Pericardium fibroblast (primary cell): ENCODE data around the genes APOL3, APOL2 and TXN2.

- RAMPAGE, long total RNA, result no peak
Observed at GRCh38 chr22:36023757-36024228, 4.8 kb downstream of the RBFOX2 start.

GRCh38 chr22:36140201-36141376, 20.0 kb downstream of the APOL3 start:
- RAMPAGE, long total RNA, result no peak

DNA sequence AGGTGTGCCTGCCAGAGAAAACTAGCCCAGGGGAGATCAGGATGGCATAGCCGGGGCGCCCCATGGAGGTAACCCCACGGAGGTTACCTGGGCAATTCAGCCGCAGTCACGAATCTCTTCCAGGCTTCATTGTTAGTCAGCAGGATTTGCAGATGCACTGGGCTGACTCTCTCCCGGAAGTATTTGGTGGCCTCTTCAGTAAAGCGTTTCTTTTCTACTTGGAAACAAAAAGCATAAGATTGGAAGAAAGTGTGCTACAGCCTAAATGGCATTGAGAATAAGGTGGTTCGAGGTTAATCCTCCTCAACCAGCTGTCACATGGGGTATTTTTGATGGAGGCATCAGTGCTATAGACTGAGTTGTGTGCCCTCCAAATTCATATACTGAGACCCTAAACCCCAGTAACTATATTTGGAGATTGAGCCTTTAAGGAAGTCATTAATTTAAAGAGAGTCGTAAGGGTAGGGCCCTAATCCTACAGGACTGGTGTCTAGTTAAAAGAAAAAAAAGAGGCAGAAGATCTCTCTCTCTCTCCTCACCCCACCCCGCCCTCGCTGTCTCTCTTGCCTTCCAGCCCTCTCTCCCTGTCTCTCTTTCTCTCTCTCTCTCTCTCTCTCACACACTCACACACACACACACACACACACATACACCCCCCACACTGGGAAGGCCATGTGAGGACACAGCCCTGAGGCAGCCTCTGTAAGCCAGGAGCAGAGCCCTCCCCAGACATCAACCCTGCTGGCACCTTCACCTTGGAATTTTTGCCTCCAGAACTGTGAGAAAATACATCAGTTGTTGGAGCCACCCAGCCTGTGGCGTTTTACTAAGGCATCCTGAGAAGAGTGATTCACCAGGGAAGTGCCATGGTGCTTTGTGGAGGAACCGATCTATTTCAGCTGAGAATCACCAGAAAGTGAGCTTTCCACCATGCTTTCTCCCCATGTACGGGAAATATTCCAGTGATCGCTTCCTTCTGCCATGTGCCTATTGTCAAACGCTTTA, 14.9 kb downstream of the APOL3 start:
- RAMPAGE, long total RNA, result no peak

DNA sequence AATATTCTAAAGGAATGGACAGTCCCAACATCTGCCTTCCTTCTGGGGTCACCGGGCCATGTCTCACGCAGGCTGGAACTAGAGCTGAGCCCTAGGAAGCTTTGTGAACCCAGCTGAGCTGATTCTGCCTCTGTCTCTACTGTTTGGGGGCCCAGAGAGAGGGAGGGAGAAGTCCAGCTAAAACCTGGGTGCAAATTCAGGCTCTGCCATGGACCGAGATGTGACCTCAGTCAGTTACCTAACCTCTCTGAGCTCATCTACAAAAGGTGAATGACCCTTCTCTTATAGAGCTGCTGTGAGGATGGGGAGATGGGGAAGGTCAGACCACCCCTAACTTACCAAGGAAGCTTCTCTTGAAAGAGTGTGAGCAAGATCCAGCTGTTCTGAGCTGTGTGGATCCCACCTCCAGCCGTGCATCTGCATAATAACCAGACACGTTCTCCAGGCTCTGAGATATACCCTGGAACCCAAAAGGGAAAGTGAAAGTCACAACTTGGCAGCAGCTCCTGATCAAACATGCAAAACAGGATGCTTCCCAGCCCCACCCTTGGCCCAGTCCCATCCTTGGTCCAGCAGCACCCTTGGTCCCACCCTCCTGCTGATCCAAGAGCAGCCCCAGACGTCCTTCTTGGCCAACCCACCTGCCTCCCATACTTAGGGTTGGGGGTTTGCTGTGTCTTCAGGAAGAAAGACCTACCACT, at the start of gene APOL3:
Gene APOL3 (minus strand): TSS at position 426 of the 701 bp plus-strand sequence.
- RAMPAGE, long total RNA, result start-site peak on the minus strand centred at position 452 of the sequence, 62 bp wide, 35 and 24 reads in 2 replicates

GRCh38 chr22:36163357-36163825, 2.8 kb upstream of the APOL3 start:
- RAMPAGE, long total RNA, result no peak

DNA sequence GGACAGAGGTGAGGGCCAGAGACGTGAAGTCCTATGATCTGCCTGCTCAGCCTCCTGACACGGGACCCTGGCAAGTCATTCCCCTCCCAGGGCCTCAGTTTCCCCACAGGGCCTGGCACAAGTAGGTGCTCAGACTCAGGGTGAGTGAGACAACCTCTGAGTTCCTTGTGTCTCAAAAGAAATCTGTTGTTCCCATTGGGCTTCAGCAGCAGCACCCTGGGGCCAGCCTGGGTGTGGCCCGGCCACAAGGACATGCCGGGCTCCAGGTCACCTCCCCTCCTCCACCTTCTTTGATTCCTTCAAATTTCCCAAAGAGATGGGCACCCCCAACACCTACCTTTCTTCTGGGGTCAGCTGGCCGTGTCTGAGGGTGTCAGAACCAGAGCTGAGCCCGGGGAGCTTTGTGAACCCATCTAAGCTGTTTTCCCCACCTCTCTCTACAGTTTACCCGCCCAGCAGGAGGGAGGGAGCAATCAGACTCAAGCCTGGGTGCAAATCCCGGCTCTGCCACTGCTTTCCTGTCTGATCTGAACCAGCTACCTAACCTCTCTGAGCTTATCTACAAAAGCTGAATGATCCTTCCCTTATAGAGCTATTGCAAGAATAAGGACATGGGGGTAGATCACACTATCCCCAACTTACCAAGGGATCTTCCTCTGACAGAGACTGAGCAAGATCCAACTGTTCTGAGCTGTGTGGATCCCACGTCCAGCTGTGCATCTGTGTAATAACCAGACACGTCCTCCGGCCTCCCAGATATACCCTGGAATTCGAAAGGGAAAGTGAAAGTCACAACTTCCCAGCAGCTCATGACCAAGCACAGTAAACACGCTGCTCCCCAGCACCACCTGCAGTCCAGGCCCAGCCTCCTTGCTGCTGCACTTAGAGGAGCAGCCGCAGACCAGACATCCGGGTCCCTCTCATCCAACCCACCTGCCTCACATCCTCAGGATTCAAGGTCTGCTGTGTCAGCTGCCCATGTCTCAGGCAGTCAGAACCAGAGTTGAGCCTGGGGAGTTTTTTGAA, at the start of gene APOL2:
Gene APOL2 (minus strand): TSS at position 729 of the 1,026 bp plus-strand sequence.
- RAMPAGE, long total RNA, result no peak

- RAMPAGE, long total RNA, result no peak
Observed at GRCh38 chr22:36282183-36282955, 29.4 kb downstream of the APOL1 start.

GRCh38 chr22:36316442-36317485, 63.8 kb downstream of the APOL1 start:
- RAMPAGE, long total RNA, result no peak

DNA sequence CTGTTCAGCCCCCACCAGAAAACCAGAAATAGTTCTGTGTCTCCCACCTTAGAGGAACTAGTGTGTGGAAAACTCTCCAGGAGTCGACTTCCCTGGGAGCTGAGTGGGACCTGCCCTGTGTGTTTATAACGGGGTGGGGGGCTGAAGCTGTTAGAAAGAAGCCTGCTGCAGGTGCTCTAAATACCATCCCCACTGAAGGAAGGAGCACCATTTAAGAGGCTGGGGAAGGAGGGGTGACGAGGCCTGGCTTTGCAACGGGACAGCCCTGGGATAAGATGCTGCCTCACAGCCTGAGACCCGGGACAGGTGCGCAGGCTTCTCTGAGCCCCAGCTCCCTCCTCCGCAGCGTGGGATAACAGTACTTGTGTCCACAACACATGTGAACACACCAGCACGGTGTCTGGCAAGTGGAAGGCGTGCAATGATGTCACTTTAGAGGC, 60.0 kb downstream of the MYH9 start:
- RAMPAGE, long total RNA, result no peak

- RAMPAGE, long total RNA, result no peak
Observed at GRCh38 chr22:36339106-36339889, 48.5 kb downstream of the MYH9 start.

GRCh38 chr22:36362745-36363438, 24.9 kb downstream of the MYH9 start:
- RAMPAGE, long total RNA, result no peak

GRCh38 chr22:36367106-36367881, 20.5 kb downstream of the MYH9 start:
- RAMPAGE, long total RNA, result no peak

DNA sequence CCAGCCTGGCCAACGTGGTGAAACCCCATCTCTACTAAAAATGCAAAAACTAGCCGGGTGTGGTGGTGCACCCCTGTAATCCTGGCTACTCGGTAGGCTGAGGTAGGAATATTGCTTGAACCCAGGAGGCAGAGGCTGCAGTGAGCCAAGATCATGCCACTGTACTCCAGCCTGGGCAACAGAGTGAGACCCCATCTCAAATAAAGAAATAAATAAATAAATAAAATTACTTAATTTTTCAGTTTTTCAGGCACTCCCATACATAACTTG, 5.2 kb downstream of the MYH9 start:
- RAMPAGE, long total RNA, result no peak

- RAMPAGE, long total RNA, result no peak
Observed at GRCh38 chr22:36398487-36399044, 10.8 kb upstream of the MYH9 start.

DNA sequence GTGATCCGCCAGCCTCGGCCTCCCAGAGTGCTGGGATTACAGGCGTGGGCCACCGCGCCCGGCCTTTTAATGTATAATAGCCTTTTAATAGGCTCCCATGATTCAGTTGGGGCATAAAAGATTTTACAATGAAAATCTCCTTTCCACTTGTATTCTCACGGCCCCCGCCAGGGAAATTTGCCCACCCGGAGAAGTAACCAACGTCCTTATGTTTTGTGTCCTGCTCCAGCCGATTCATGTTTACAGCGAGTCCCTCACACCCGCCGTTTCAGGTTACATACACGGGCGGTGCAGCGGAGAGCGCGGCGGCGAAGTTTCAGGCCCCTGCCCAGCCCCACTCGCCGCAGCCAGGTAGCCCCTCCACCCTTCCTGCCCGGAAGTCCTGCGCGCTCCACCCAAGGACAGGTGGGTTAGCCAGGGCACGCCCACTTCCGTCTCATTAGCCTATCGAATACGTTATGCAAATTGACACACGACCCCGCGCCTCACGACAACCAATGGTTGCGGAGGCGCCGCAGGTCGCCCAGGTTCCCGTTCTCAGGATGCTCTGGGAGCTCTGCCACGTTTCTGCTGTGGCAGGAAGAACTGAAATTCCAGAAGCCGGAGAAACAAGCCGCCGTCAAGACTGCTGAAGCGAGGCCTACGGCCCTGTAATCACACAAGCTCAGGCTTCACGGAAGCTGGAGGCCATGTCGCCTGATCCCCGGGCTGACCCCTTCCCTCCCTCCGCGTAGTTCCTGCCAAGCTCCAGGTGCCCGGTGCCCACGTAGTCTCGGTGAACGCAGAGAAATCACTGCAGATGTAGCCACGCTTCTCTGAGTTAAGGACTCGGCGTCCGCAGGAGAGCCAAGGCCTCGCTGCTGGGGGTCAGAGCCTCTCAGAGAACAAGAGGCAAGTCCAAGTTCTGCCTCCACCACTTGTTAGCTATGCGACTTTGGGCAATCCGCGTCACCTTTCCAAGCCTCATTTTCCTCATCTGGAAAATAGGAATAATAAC, 22.3 kb upstream of the MYH9 start:
- RAMPAGE, long total RNA, result no peak

- RAMPAGE, long total RNA, result no peak
Observed at GRCh38 chr22:36419926-36420821, 32.4 kb upstream of the MYH9 start.

DNA sequence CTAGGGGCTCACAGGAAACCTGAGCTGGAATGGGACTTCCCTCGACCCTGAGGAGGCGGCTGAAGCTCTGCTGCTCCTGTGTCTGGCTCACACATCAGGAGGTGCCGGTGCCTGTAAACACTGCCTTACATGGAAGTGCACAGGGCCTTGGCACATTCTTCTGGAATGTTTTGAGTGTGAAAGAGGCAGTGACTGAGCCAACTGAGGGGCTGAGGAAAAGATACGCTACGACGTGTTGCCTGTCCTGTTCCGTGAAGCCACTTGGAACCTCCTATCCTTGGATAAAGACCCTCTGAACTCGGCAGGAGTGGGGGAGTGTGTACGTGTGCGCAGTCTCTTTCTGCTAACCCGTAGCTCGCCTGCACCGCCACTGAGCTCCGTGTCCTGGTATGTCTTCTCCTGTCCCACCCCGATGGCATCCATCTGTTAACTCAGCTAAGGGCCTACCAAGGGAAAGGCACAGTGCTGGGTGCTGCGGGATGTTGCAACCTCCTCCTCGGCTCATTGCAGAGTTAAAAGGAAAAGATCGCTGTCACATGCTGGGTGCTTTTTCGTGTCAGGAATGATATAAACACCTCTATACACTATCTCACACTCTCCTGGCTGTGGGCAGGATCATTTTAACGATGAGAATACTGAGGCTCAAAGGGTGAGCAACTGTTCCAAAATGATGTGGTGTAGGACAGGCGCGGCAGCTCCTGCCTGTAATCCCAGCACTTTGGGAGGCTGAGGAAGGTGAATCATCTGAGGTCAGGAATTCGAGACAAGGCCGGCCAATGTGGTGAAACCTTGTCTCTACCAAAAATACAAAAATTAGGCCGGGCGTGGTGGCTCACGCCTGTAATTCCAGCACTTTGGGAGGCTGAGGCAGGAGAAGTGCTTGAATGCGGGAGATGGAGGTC, 10.2 kb downstream of the TXN2 start:
- RAMPAGE, long total RNA, result no peak

DNA sequence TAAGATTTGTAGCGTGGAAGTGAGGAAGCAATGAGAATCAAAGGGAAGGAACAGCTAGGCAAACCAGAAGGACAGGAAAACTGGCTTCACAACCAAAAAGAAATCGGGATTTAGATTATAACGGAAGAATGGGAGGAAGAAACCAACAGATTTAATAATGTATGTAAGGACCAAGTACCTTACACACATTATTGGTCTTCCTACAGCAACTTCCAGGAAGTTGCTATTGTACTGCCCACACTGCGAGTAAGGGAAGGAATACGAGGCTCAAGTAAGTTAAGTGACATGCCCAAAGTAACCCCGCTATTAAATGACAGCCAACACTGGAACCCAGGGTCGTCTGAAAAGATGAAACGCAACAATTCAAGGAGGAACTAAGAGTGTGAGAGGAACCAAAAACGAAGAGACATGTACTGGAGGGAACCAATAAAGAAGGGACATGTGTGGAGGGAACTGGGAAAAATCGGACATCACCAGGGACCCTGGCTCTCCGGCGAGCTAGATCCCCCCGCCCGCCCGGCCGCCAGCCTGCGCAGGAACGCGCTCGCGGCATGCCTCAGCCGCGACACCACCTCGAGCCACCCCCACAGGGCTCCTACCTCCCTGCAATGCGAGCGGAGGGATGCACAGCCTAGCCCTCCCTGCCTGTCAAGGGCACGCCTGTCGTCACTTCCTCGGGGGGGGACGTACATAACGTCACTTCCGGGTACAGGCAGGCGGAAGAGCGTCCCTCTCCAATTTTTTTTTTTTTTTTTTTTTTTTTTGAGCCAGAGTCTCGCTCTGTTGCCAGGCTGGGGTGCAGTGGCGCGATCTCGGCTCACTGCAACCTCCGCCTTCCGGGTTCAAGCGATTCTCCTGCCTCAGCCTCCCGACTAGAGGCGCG, at the start of gene TXN2:
Gene TXN2 (minus strand): TSS at position 676 of the 883 bp plus-strand sequence.
- RAMPAGE, long total RNA, result start-site peak on the minus strand centred at position 638 of the sequence, 56 bp wide, 597 and 66 reads in 2 replicates

DNA sequence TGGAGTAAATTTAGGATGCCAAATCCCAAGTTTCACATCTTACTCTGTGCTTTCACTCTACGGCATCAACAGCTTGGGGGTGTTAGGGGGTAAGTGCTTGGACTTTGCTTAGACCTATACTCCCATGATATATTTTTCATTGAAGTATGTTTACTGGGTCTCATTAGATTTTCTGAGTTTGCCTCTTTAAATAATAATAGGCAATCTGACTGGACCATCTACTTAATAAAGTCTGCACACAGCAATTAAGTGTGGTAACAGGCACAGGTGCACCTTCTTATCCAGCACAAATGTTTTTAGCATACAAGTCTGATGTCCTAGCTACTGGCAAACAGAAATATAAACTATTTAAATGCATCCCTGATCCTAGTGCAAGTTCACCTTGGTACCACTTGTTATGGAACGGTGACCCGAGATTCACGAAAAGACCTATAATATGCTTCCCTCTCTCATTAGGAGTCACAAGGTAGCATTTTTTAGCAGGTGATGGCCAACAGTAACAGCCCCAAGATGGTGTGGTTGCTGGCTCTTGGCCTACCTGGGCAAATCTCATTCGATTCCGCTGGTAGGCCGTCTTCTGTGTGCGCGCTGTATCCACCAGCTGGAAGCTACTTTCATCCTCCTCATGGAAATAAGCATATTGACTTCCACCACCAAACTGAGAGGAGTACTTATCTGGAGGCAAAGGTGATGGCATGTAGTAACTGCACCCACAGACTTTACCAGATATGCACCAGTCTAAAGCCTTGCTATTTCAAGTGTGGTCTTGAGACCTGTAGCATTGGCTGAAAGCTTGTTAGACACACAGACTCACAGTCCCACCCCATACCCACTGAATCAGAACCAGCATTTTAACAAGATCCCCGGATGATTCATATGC, 4.7 kb downstream of the EIF3D start:
- RAMPAGE, long total RNA, result no peak

- RAMPAGE, long total RNA, result no peak
Observed at GRCh38 chr22:36684859-36685814, 18.4 kb downstream of the CACNG2 start.